A172 (cell line): ENCODE measurements around a stretch of chr9.

GRCh38 chr9:113998-114825 lies 4.0 kb downstream of the FOXD4 start:
- RAMPAGE, long total RNA: no peak

DNA sequence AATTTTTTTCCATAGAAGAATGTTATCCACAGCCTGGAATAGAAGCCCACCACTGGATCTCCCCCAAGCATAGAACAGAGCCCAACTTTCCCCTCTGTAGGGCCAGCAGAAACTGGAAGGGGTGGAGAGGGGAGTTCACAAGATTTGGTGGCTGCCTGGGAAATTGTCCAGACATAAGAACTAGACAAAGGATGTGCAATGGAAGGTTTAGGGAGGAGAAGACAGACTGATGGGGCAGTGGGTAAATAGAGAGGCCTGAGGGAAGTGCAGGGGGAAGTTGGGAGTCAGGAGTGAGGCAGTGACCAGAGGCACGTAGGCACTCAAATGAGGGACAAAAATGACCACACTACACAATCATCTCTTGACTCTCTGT lies 6.0 kb upstream of the DOCK8 start:
- RAMPAGE, long total RNA: no peak

DNA sequence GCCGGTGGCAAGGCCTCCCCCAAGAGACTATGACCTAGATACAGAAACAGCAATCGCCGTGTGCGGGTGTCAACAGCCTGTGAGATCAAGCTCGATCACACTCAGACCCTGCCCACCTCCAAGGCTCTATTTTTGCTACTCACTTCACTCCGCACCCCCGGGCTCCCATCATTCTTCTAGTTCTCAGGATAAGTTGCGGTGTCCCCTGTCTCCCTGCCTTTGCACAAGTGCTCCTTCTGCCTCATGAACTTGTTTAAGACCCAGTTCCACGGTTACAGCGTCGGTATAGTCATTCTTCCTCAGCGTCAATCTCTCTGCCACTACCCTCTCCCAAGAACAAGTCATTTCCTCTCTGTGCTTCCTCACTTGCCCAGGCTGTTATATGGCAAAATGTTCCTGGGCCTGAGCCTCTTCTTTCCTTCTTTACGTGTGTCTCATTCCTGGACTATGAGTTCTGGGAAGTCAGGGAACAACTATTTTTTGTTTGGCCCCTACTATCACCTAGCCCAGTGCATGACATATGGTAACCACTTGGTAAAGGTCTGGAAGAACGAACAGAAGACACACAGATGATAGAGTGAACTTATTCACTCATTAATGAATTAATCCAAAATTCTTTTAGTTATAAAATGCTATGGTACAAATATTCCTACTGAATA lies 5.3 kb upstream of the DOCK8 start:
- RAMPAGE, long total RNA: no peak

DNA sequence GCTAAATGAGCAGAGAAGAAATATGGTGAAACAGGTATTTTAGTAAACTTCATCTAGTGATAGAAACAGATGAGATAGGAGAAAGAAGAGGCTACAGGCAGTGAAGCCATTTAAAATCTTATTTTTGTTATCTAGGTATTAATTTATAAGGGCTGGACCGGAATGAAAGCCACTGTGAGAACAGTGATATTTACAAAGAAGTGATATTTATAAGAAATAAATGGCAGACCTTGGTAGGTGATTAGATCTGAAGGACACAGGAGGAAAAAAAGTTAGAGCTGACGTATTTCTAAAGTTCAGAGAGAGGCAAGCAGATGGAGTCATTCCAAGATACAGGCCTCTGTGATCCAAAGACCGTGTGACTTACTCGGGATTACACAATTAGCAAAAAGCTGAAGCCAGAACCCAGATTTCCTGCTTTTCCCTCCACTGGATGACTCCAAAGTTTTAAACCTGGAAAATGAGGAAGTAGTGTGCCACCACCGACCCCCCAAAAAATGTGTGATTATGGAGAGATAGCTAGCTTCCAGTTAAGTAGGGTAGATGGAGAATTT lies 3.2 kb upstream of the DOCK8 start:
- RAMPAGE, long total RNA: no peak

DNA sequence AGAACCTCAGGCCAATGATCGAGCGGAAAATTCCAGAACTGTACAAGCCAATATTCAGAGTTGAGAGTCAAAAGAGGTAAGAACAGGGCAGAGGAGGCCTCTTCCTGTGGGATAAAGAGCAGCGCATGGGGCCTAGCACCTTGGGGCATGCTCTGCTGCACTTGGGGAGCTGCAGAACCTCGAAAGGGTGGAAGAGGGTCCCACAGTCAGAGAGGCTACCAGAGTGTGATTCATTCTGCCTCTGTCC lies 41.0 kb upstream of the KANK1 start:
- RAMPAGE, long total RNA: no peak

DNA sequence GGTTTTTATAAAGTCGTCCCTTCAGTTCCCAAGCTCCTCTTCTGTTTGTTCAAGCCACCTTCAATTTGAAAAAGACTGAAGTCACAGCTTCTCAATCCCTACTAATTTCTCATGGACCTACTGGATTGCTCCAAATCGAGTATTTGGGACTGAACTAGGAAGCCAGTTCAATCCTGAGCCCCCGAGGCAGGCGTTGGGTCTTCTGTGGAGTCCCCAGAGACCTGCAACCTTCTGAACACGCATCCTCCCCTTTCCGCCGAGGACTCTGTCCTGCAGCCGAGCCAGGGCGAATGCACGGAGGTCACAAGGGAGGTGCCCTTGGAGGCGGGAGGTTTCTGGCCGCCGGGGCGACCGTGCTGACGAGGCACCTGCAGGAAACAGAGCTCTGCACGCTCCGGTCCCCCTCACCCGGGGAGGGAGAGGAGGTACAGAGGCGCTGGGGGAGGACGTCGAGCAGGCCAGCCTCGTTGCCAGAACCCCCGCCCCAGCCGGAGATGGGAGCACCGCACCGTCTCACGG lies 737 bp upstream of the KANK1 start:
- RAMPAGE, long total RNA: no peak

GRCh38 chr9:510419-510730 lies 5.9 kb downstream of the KANK1 start:
- RAMPAGE, long total RNA: no peak

DNA sequence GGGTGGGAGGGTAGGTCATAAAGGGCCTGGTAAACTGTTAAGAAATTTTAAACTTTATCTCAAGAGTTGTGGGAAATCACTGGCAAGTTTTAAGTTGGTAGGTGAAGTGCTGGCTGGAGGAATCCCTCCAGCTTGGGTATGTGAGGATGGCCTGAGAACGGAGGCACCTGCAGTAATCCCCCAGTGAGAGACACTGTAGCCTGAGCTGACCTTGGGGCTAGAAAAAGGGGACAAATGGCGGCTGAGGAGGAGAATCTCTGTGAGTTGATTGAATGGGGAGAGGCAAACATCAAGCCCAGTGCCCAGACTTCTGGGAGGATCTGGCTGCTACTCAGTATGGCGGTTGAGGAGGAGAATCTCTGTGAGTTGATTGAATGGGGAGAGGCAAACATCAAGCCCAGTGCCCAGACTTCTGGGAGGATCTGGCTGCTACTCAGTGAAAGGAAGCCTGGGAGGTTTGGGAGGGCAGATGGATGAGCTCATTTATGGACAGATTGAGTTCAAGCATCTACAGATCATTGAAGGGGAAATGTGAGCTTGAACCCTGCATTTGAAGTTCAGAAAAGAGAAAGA lies 40.4 kb downstream of the KANK1 start:
- RAMPAGE, long total RNA: no peak

DNA sequence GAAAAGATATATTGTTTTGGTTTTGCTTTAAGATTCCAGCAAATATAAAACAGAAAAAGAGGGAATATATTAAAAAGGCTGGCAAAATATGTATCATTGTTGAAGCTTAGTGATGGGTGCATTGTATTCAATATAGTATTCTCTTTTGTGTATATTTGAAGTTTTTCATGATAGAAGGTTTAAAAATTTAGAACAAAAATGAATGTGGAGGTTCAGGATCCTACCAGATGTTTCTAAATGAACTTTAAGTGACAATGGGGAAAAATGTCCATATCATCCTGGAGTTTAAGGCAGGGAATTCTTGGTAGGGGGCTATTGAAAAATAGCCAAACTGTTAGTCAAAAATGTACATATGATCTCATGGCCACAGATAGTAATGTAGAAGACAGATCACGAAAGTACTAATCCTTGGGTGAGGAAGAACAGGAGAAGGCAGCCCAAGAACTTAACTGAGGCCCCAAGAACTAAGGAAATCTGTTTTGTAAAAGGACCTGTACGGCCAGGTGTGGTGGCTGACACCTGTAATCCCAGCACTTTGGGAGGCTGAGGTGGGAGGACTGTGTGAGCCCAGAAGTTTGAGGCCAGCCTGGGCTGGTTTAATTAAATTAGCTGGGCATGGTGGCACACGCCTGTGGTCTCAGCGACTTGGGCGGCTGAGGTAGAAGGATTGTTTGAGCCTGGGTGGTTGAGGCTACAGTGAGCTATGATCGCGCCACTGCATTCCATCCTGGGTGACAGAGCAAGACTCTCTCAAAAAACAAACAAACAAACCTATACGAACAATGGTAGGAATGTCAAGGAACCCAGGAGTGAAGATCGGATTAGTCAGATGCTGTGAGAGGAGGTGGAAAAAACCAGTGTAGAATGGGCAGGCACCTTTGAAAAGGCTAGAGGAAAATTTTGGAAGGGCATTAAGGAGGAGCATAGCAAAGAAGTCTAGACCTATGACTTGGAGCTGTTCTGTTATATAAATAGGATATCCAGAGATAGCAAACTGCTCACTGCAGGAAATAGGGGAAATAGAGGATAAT lies 53.1 kb downstream of the KANK1 start:
- RAMPAGE, long total RNA: no peak

DNA sequence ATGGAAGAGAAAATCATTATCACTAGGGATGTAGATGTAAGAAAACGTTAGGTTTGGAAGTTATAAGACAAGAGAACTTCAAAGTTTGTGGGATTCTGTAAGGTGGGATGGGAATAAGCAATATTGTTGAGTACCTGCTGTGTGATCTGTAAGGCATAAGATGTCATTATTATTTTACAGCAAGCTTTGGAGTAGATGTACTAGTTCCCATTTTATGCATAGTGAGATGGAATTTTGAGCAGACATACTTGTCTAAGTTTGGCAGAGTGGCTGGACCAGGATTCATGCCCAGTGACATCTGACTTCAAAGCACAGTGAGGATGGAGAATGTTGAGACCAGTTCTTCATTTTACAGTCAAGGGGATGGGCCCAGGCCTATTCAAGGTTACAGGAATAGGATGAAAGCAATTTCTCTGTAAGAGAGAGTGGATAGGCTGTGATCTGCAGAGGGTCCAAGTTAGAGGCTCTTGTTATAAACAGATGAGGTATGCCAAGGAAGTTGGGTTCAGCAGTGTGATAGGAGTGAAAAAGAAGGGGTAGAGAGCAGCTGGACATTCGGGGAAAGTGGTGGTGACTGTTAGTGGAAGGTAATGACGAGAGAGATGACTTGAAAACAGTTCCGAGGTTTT lies 81.5 kb downstream of the KANK1 start:
- RAMPAGE, long total RNA: no peak

GRCh38 chr9:652859-653131 lies 148.3 kb downstream of the KANK1 start:
- RAMPAGE, long total RNA: no peak

GRCh38 chr9:709109-709690 lies 132.3 kb upstream of the DMRT1 start:
- RAMPAGE, long total RNA: no peak

- RAMPAGE, long total RNA: no peak
Observed at GRCh38 chr9:737928-738931, 103.3 kb upstream of the DMRT1 start.

- RAMPAGE, long total RNA: no peak
Observed at GRCh38 chr9:742135-742414, 99.4 kb upstream of the DMRT1 start.

DNA sequence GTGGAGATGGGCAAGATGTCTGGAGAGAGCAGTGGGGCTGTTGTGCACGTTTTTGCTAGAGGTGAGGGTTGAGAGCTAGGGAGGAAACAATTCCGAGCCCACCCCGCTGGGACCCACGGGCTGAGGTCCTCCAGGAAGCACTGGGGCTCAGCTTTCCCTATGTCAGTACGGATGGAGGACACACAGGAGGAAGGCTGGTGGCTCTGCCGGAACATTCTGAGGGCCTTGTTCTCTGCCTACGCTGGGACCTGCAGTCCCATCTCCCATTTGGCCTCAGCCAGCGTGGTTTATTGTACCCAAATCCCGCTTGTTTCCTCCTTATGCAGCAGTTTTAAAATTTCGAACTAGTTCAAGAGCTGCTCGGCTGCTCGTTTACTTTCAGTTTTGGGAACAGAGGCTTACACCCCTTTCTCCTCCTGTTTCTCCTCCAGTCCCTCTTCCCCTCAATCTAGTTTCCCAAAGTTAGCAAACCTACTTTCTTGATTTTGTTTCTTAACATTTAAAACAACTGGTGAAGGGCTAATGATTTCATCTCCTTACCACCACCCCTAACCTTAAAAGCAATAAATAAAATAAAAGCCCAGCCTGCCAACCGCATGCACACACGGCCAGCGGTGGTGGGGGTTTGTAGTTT lies 2.2 kb upstream of the DMRT2 start:
- RAMPAGE, long total RNA: no peak

- RAMPAGE, long total RNA: no peak
Observed at GRCh38 chr9:1052418-1052746, 2.2 kb downstream of the DMRT2 start.

- RAMPAGE, long total RNA: no peak
Observed at GRCh38 chr9:1200879-1201389, 150.8 kb downstream of the DMRT2 start.

- RAMPAGE, long total RNA: no peak
Observed at GRCh38 chr9:1470527-1470743, 420.3 kb downstream of the DMRT2 start.

- RAMPAGE, long total RNA: no peak
Observed at GRCh38 chr9:2058240-2058455, 43.0 kb downstream of the SMARCA2 start.

GRCh38 chr9:2124479-2125149 lies 109.5 kb downstream of the SMARCA2 start:
- RAMPAGE, long total RNA: no peak